Skin of body (tissue), 2 donors: ENCODE results near the gene COA3.

DNA sequence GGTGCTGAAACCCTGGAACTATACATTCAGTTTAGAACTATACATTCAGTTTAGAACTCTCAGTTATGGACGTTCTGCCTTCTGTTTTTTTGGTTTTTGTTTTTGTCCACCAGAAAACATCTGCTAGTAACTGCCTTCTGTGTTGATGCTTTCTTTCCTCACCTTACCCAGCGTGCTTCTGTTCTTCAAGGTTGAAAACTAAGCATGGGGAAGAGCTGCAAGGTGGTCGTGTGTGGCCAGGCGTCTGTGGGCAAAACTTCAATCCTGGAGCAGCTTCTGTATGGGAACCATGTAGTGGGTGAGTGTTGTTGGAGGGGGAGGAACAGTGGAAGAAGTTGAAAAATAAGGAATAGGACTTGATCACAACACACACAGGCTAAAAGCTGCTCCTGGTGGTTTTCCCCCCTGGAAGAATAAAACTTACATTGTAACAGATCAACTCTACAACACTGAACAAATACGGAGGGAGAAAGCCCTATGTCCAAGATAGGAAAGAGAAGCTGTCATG lies 1.5 kb downstream of the NKIRAS2 start:
- RAMPAGE, long total RNA = no peak

GRCh38 chr17:42076788-42077224 lies 21.5 kb downstream of the ZNF385C start:
- RAMPAGE, long total RNA = no peak

DNA sequence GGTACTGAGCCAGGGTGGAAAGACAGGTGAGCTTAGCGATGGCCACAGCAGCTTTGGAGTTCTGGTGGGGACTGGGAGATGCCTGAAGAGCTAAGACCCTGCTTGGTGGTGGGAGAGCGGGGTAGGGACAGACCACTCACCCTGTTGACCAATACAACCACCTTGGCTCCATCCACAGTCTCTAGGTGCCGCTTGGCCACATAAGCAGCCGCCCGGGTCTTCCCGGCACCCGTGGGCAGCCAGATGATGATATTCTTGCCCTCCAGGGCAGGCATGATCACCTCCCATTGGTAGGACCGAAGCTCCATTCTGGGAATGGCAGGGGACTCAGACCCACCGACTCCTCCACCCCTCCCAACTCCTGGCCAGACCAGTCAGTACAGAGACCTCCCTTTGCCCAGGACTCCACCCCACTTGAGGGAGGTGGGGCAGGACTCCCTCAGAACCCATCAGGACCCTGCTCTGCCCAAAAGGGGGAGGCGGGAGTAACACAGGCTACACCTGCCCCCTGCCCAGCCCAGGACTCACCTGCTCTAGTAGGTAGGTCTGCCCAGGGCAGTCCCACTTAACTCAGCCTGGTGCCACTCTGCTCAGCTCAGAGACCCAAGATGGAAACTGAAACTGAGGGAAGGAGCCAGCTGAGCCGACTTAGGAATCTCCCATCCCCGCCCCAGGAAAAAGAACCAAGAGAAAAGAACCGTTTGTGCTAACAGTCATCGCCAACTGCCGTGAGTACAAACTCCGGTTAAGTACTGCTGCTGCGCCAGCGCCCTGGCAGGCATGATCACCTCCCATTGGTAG lies 729 bp downstream of the DHX58 start:
- RAMPAGE, long total RNA = no peak

- RAMPAGE, long total RNA = no peak
Observed at GRCh38 chr17:42223259-42223807, 29.0 kb upstream of the GHDC start.

DNA sequence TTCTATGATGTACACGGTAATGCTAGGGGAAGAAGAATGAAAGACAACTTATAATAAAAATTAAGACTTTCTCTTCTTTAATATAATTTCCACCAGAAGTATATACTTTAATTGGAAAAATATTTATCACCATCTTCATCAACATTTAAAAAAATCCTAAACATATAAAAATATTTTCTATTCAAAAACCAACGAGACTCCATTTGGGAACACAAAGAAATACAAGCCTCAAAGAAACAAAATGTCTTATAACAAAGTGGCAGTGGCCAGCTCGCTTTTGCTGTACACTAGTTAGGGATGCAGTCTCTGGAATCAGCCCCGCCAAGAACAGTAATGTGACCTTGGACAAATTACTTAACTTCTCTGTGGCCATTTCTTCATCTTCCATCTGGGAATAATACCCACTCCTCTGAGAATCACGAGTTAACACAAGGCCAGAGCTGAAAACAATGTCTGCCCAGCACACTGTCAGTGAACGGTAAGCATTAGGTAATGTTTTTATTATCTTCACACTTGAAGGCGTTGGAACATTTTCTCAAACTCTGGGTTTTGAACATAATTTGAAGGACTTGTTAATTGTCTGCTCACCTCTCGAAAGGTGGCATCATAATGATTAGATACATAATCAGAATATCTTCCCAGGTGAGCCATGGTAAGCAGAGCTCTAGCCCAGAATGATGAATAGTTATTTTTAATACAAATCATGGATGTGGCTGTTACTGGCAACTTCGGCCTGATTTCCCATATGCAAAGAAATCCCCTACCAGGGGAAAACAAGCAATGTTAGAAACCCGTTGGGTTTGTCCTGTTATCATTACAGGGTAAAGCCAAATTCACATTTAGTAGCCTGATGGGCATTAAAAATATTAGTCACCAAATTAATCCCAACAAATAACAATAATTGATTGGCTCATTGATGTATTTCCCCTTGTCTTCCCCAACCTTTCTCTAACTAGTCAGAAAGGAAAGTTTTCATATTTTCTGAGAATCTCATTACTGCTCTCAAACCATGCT lies 5.4 kb downstream of the STAT5B start:
- RAMPAGE, long total RNA = no peak

- RAMPAGE, long total RNA = no peak
Observed at GRCh38 chr17:42407945-42408572, 15.0 kb downstream of the CAVIN1 start.

GRCh38 chr17:42421682-42422305 lies 1.3 kb downstream of the CAVIN1 start:
- RAMPAGE, long total RNA = no peak

GRCh38 chr17:42441545-42442354 lies 16.9 kb upstream of the ATP6V0A1 start:
- RAMPAGE, long total RNA = no peak

- RAMPAGE, long total RNA = no peak
Observed at GRCh38 chr17:42518092-42518788, 17.8 kb upstream of the NAGLU start.

GRCh38 chr17:42520454-42521826 lies 15.1 kb upstream of the NAGLU start:
- RAMPAGE, long total RNA = no peak

DNA sequence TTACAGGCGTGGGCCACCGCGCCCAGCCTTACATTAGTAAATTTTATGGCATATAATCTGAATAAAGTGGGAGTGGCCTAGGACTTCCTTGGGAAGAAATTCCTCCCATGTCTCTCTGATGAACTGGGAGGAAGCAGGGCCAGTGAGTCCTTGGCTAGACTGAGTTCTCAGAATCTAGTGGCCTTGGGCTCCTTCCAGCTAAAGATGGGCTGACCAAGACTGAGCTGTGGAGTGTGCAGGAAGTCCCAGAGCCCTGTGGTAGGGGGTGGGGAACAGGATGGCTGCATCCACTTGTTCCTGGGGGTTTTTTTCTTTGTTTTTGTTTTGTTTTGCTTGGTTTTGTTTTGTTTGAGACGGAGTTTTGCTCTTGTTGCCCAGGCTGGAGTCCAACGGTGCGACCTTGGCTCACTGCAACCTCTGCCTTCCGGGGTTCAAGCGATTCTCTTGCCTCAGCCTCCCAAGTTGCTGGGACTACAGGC lies 9.9 kb upstream of the NAGLU start:
- RAMPAGE, long total RNA = no peak

GRCh38 chr17:42563644-42563843 lies 1.6 kb downstream of the COASY start:
- RAMPAGE, long total RNA = no peak

- RAMPAGE, long total RNA = no peak
Observed at GRCh38 chr17:42677204-42677683, 450 bp upstream of the PLEKHH3 start.

DNA sequence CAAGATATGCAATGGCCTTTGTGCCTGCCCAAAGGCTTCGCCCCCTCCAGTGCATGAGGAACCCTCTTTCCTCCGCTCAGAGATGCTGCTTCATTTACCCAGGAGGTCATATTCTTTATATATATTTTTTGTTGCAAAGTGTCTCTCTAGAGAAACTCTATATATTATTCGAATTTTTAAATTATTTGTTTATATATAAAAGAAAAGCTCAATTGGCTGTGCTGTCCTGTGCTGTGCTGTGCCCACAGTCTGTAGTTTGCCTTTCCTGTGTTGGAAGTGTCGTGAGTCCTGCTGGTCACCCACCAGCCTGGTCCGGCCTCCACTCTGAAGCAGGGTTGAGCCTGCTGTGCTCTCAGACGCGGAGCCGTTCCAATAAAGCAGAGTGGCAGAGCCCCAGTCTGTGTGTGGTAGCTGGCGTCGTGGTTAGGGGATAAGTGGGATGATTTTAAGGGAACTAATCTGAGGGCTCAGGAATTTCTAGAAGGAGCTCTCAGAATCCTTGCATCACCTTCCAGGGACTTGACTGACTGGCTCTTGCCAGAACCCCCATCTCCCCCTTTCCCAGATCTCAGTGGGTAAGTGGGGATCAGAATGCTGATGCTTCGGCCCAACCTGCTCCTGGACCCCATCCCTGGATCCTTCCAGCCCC lies 17.4 kb downstream of the CNTNAP1 start:
- RAMPAGE, long total RNA = no peak

DNA sequence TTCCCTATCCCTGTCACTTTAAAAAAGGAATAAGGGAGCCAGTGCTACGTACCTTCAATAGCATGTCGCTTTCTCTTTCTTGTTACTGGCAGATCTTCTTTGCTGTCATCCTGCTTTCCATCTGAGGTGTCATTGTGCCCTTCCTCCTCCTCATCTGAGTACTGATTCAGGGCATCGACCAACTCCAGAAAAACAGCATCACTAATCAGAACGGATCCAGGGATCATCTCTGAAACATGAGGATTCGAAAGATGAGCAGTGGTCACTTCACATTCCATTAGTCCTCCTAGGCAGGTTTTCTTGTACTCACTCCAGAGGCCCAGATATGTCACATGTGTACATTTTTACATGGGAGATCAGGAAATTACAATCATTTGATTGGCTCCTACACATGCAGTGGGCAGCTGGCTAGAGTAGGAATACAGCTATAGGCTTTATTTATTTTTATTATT lies 24.6 kb downstream of the EZH1 start:
- RAMPAGE, long total RNA = no peak

- RAMPAGE, long total RNA = no peak
Observed at GRCh38 chr17:42754806-42755280, 6.2 kb upstream of the RAMP2 start.

GRCh38 chr17:42798327-42799042 lies at the start of gene COA3:
Gene COA3 (minus strand): TSS chr17:42798704.
- RAMPAGE, long total RNA = start-site peak on the minus strand at chr17:42798687-42798714, 1,123 and 24 reads in 2 replicates

GRCh38 chr17:42833811-42833943 lies 480 bp downstream of the PSME3 start:
- RAMPAGE, long total RNA = no peak

- RAMPAGE, long total RNA = no peak
Observed at GRCh38 chr17:42854225-42854855, 3.3 kb downstream of the AOC3 start.

DNA sequence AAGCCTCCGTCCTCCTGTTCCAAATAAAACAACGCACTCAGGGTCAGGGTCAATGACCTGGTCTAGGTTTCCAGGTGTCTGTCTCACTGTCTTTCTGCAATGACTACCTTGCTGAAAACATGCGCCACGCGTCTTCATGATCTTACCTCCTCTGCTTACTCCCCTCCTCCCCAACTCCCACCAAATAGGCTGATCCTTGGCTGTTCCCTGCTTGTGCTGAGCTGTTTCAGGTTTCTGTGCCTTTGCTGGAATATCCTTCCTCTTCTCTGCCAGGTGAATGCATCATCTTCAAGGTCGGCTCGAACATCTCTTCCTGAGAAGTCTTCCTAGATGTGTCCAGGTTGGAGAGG lies 14.8 kb downstream of the AOC3 start:
- RAMPAGE, long total RNA = no peak